LHCN-M2 (cell line): ENCODE measurements around the genes URGCP and YKT6.

DNA sequence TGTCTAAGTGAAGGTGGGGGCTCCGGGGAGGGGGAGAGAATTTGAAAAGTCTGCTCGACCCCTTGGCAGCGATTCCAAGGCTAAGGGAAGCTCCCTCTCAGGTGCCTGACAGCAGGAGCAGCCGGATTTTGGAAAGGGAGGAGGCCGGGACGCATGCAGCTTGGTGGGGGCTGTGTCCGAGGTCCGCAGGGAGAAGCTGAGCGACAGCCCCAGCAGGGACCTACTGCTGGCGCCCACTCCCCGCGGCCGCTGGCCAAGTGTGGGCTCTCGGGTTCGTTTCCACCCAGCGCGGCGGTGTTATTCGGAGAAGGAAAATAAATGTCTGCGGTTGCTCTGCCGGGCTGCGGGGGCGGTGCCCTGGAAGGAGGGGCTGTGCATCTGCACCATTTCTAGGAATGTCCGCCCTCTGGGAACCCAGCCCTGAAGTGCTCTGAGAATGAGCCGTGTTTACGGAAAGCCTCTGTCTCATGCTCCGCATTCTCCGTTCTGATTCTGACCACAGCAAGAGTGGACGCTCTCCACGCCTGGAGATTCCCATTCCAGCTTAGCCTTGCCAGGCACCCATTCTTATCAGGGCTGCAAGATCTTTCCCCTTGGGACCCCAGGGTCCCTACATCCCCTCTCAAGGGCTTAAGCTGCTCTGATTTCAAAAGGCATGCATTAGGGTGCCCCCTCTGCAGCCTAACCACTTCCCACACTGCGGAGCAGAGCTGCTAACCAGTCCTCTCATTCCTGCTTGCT lies 256.5 kb upstream of the GLI3 start:
- RAMPAGE, long total RNA = no peak

DNA sequence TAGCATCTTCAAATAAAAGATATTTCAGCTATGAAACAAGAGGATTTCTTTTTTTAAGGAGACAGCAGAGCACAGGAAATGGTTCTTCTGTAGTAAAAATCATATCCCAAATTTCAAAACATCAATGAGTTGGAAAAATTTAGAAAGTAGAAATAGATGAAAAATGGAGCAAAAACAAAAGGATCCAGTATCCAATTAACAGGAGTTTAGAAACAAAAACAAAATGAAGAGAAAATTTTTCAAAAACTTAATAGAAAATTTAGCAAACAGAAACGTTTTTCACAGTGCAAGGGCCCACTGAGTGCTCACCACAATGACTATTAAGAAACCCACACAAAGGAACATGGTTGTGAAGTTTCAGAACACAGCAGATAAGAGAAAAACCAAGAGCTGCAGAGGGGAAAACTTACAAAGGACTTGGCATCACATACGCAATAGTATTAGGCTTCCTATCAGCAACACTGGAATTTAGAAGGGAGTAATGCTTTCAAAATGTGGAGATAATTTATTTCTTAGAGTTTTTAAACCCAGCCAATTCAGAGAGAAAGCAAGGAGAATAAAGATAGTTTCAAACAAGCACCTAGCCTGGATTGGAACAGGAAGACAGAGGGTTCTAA lies 1.6 kb upstream of the C7orf25 start:
- RAMPAGE, long total RNA = no peak

DNA sequence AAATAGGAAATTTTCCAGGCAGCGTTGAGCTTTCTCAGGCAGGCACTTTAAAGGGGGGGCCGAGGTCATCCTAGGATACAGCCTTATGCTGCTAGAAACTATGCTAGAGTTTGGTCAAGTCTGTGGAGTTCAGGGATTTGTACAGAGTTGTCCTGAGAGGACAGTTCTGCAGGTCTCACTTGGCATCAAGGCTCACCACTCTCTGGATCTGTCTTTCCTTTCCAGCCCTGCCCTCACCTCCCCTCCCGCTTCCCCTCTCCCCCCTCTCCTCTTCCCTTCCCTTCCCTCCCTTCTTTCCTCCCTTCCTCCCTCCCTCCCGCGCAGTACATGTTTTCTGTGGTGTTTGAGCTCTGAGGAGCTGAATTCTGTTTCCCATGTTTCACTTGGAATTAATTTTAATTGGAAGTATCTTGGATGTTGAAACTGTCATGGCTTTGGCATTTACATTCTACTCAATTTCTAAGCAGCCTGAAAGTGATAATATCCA lies 1.1 kb downstream of the MRPL32 start:
- RAMPAGE, long total RNA = no peak

GRCh38 chr7:43139097-43139737 lies 26.8 kb downstream of the HECW1 start:
- RAMPAGE, long total RNA = no peak

DNA sequence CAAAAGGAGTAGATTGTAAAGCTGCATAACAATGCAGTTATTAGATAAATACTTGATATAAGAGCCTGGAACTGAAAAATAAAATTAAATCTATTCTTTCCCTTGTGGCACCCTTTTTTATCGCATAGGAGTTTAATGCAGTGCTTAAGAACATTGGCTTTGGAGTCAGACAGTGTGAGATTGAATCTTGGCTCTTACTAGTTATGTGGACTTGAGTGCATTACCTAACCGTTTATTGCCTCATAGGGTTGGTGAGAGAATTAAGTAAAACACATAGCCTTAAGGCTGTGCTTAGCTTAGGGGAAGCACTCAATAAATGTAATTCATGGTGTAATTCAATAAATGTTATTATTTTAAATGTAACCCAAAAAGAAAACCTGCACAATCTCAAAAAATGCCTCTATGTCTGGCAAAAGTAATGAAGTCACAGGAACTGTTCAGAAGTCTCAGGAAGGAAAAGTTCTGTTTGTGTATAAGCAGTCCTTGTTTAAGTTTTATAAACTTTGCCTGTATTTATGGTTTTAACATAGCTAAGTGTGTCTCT lies 2.7 kb downstream of the STK17A start:
- RAMPAGE, long total RNA = no peak

DNA sequence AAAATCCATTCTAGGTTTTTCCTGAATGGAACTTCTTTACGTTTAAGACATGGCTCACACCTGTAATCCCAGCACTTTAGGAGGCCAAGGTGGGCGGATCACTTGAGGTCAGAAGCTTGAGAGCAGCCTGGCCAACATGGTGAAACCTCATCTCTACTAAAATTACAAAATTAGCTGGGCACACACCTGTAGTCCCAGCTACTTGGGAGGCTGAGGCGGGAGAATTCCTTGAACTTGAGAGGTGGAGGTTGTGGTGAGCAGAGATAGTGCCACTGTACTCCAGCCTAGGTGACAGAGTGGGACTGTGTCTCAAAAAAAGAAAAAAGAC lies 5.6 kb downstream of the STK17A start:
- RAMPAGE, long total RNA = no peak

DNA sequence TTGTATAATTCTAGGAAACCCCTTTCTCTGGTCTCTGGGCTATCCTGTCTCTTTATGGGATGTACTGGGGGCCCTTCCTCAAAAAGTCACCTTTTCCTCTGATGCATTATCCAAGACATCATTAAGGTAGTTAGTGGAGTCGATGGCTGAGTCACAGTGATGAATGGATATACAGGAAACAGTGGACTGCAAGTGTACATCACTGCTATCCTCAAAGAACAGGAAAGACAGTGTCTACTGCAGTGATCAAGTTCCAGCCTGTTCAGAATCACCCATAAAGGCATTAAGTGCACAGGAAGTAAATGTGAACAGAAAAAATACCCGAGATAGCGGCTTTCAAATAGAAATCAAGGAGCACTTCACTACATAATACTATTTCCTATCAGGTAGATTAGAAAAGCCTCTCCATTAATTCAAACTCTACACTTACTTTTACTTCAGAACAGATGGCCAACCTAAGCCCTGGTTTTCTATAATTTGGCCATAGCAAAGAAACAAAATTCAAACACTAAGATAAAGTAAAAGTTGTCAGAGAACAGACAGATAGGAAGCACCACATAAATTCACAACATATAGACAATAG lies 54.6 kb downstream of the STK17A start:
- RAMPAGE, long total RNA = no peak

- RAMPAGE, long total RNA = no peak
Measured at GRCh38 chr7:43639520-43640694, 57.0 kb downstream of the STK17A start.

DNA sequence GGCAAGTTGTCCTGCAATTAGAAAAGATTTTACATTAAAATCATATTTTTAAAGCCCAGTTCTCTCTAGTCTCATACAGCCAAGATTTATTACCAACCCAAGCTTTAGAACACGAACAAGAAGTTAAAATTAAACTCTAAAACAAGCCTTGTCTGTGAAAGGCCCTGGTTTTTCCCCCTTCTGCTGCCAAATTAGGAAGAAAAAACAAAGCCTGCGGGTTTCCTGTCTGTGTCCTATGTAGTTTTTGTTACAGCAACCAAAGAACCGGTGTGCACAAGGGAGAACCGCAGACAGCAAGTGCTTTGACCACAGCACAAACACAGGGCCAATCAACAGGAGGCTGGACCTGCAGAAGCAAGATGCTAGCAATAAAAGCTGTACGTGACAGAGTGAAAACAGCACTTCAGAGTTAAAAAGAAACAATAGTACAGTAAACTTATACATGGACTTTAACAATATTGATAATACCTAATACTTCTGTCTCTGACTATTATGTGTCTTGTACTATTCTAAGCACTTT lies 65.8 kb downstream of the STK17A start:
- RAMPAGE, long total RNA = no peak

DNA sequence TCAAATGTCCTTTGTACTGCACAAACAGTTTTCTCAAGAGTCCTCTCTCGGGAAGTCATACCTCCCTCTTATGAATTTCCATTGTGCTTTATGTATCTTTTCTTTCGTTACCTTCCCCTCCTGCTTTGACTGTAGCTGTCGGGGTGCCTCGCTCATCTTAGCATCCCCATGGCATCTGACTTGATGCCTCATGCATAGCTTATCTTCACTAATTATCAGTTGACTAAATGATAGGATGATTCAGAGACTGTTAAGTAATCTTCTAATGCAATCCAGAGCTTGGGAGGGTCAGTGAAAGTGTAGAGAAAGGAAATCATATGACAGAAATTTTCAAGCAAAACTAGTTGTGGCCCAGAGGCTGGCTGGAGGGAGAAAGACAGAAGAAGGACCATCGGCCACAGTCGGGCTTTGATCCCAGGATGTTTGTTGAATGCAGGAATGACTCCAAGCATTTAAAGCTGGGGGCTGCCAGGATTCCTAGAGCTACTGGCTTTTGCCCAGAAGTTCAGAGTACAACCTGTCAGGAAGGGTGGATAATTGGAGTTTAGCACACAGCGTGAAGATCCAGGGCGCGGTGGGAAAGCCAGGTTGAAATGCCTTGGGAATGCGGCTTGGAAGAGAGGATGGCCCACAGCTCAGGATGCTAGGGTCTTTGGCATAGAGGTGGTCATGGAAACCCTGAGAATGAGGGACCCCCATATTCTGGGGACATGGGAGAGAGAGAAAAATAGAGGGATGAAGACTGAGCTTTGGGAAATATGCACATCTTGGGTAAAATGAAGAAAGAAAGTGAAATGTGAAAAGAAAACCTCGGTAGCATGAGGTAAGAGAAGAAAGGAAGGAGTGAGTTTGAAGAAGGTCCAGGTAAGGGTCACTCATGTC lies 23.7 kb downstream of the BLVRA start:
- RAMPAGE, long total RNA = no peak

- RAMPAGE, long total RNA = start-site peak on the minus strand at chr7:43906584-43906608, 85 reads
Measured at GRCh38 chr7:43905869-43906963, at the start of gene URGCP. Gene URGCP, minus strand, starts transcription at chr7:43906596.

DNA sequence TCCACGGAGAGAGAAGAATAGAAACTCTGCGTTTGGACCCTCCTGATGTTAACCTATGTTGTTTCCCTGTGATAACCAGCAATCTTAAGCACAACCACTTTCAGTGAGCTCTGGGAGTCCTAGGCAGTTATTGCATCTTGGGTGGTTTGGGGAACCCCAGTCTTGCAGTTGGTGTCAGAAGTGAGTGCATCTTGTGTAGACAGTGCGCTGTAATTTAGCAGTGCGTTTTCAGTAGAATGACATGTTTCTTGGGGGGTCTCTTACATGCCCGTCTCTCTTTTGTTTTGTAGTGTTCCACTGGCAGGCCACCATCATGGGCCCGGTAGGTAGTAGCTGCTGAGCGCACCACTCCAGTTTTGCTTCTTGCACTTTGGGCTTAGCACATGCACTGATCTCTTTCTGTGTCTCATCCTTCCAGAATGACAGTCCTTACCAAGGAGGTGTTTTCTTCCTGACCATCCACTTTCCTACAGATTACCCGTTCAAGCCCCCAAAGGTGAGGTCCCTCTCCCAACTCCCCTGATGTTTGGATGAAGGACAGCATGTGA lies 16.4 kb downstream of the UBE2D4 start:
- RAMPAGE, long total RNA = no peak

- RAMPAGE, long total RNA = no peak
Measured at GRCh38 chr7:43977387-43978075, 20.2 kb upstream of the SPDYE1 start.

- RAMPAGE, long total RNA = no peak
Measured at GRCh38 chr7:44005917-44006500, 8.3 kb downstream of the SPDYE1 start.

DNA sequence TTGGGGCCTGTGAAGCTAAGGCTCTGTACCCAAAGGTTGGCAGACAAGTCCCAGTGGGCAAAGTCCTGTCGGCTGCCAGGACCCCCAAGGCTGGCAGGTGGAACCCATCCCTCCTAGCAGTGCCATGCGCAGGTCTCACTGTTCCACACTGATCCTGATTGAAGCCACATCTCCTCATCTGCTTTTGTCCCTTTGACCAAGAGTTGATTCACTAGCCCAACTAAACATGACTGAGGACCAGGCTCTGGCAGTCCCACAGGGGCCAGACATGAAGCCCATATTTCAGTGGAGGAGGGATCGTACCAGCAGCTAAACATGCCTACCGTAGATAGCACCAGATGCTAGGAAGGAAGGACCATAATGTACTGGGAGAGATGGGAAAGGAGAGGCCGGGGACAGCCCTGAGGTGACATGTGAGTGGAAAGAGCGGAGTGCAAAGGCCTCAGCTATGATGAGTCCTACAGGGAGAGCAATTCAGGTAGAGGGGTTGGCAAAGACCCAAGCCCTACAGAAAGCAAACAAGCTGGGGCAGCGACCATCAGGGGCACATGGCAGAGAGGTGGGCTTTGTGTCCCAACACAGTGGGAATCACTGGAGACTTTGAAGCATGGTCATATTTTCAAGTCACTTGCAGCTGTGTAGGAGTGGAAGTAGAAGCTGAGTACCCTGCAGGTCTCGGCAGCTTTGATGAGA lies 1.5 kb upstream of the PGAM2 start:
- RAMPAGE, long total RNA = no peak

DNA sequence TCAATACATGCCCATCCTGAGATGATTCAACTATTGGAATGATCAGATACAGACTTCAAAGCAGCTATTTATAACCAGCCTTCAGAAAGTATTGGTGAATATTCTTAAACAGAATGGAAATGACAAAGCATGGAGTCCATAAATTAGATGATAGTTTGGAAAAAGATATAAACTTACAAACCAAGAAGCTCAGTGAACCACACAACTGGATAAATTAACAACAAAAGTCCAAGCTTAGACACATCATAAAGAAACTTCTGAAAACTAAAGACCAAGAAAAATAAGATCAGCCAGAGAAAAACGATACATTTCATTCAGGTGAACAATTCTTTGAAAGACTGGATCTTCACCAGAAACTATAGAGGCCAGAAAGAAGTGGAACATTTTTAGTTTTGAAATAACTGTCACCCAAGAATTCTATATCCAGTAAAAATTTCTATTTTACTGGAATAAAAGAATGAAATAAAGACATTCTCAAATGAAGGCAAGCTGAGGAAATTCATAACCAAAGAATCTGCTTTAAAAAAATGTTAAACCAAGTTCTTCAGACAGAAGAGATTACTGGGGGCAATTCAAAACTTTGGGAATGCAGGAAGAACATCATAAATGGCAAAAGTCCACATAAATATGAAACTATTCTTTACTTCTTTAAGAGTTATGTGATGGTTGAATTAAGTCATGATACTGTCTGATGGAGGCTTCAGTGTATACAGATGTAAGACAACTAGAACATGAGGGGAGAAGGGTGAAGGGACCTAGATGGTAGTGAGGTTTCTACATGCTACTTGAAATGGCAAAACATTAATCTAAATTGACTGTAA lies 3.5 kb upstream of the PGAM2 start:
- RAMPAGE, long total RNA = no peak

DNA sequence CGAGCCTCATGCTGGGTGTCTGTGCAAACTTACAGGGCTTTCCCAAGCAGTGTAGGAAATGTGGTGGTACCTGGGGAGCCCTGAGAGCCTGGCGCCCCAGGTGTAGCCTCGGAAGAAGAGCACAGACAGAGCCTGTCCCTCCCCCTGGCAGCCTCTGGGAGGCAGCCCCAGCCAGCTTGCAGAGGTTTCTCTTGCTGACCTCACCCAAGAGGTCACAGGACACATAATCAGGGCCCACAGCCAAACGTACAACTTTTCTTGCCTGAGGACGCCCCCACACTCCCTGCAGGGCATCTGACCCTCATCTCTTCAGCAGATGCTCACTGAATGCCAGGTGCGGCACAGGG lies 16.1 kb upstream of the MYL7 start:
- RAMPAGE, long total RNA = no peak

GRCh38 chr7:44200732-44201432 lies at the start of gene YKT6:
Gene YKT6, plus strand, starts transcription at chr7:44200978.
- RAMPAGE, long total RNA = no peak

DNA sequence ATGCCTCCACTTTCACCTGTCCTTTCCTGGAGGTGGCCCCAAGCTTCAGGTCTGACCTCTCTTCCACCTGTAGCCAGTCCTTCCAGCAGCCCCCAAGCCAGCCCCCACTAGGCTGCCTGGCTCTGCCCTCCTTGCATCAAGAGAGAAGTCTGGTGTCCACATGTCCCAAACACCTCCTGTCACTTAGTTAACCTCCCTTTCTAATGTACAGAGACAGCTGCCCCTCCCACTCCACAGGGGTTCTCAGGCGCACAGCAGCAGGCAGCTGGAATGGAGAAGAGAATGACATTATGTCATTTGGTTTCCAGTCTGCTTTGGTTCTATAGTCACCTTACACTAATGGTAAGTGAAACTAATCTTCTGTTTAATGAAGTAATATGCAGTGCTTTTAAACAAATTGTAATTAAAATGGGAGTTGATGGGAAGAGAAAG lies 22.9 kb downstream of the YKT6 start:
- RAMPAGE, long total RNA = no peak

DNA sequence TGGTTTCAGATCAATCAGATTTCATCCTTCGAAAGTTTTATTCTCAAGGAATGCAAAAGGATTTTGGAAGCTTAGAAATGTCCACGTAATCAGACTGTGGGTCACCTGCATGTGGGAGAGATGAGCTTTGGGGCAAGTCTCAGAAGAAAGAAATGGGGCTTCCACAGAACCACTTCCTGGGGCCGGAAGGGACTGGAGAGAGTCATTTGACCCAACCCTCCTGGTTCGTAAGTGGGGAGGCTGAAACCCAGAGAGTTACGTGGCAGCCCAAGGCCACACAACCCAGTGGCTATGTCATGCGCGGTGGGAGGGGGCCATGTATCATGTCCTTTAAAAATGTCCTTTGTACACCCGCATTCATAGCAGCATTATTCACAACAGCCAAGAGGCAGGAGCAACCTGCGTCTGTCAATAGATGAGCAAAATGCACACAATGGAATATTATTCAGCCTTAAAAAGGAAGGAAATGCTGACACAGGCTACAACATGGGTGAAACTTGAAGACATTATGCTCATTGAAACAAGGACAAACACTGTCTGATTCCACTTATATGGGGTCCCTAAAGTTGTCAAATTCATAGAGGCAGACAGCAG lies 15.1 kb downstream of the CAMK2B start:
- RAMPAGE, long total RNA = no peak